ENCODE results near the gene C17orf97.

GRCh38 chr17:145544-146363 is 8.4 kb downstream of the SCGB1C2 start:
- RRBS, result no CpG with 5 or more reads among the region's 13 CpGs

DNA sequence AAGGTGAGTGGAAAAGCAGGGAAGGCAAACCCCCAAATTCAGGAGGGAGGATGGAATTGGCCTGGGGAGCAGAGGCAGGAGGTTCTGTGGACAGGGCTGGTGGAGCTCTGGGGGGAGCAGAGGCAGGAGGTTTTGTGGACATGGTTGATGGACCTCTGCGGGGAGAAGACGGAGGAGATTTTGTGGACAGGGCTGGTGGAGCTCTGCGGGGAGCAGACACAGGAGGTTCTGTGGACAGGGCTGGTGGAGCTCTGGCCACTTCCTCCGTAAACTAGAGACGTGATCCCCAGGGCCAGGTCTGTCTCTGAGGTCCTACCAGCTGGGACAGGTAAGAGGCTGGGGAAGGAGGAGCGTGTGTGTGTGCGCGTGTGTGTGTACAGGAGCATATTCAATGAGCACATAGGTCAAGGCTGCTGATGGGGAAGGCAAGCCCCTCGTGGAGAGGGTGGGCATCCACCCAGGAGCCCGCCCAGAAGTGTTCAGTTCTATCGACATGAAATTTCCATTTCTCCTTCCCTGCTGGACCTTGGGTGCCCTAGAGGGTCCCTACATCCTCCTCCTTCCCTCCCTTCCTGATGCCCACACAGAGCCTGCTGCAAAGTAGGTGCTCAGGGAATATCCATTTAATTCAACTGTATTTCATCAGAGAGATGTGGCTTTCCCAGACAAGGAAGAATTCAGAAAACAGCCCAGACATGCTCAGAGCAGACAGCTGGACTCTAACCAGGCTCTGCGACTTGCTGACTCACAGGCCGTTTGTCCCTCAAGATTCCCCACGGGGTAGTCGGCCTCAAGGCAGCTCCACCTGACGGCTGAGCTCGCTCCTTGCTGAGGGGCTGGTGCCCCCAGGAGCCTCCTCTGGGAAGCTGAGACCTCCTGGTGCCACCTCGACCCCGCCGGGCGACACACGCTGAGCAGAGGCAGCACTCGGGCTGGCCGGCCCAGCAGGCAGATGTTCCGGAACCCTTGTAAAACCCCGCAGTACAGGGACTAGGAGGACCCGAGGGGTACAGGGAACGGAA is 20.4 kb downstream of the RPH3AL start:
- RRBS, result 82% methylated on average over 8 of the region's 28 CpGs

- RRBS, result 3% methylated on average over 53 of the region's 104 CpGs
Measured at GRCh38 chr17:385718-386616, 24.2 kb upstream of the C17orf97 start.

DNA sequence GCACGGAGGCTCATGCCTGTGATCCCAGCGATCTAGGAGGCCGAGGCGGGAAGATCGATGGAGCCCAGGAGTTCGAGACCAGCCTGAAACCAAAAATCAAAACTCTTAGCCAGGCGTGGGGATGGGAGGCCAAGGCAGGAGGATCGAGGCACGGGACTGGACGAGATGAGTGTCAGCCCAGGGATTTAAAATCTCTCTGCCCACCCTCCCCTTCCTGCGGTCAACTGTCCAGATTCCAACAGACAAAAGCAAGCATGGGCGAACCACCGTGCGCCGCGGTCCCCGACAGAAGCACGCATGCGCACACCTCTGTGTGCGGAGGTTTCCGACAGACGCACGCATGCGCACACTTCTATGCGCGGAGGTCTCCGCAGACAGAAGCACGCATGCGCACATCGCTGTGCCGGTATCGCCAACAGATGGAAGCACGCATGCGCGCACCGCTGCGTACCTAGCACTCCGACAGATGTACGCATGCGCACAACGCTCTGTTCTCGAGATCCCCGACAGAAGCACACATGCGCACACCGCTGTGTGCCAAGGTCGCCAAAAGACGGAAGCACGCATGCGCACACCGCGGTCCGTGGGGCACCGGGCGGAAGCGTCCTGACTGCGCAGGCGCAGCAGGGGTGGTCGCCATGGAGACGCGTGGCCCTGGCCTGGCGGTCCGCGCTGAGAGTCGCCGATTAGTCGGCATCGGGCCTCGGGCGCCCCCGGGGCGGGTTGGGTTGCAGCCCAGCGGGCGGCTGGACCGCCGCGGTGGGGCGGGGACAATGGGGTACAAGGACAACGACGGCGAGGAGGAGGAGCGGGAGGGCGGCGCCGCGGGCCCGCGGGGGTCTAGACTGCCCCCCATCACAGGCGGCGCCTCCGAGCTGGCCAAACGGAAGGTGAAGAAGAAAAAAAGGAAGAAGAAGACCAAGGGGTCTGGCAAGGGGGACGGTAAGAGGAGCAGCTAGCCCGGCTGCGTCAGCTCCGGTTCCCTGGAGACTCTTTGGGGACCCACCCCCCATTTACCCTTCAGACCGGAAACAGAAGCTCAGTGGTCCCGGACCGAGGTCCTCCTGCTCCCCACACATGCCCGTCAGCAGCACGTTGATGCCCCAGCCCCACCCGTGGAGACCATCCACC is at the start of gene C17orf97:
Gene C17orf97, plus strand, starts transcription at position 621 of the 1,131 bp plus-strand sequence.
- RRBS, result no CpG with 5 or more reads among the region's 101 CpGs

- RRBS, result no CpG with 5 or more reads among the region's 13 CpGs
Measured at GRCh38 chr17:733286-733661, 878 bp downstream of the TLCD3A start.

- RRBS, result no CpG with 5 or more reads among the region's 20 CpGs
Measured at GRCh38 chr17:740057-740867, 7.9 kb downstream of the TLCD3A start.

DNA sequence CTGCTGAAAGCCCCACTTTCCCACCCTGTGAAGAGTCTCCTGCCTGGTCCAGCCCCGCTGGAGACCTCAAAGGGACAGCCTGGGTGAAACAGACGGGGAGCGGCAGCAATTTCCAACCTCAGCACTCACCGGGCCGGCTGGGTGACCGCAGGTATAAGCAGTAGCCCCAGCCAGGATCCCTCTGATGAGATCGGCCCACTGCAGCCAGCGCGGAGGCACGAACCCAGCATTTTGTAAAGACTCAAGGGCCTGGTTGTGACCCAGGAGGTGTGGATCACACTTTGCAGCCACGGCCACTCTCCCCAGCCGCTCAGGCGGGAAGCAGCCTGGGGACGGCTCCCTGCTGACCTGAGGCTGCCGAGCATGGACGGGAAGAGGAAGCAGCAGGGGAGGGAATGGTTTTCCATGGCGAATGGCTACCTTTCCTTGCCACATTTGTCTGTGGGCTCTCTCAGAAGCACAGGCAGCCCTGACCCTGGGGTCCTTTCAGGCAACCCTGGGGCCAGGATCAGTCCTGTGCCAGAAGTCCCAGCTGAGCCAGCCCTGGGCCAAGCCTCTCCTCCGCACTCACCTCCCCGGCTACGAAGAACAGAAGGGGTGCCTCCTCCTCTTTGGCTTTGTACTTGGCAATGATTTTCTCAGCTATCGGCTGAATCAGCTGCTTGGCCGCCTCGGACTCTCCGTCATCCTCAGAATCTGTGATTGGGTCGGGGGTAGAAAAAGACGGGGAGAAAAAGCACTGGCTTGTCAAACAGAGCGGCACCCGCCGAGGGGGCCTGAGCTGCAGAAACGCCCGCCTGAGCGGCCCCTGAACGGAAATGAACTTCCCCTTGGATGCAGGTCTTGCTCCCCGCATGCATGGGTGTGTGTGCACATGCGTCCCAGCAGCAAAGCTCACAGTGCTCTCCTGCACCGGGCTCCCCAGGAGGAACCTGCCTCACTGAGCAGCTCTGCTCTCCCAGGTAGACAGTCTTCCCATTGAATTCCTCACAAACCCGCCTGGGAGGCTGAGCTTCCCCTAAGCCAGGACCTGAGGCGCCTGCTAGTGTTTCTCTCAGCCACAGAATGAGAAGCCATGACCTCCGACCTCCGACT is 21.3 kb downstream of the MRM3 start:
- RRBS, result no CpG with 5 or more reads among the region's 40 CpGs

- RRBS, result no CpG with 5 or more reads among the region's 2 CpGs
Measured at GRCh38 chr17:900362-900623, 79.3 kb downstream of the NXN start.

- RRBS, result no CpG with 5 or more reads among the region's 16 CpGs
Measured at GRCh38 chr17:909674-910027, 69.9 kb downstream of the NXN start.

DNA sequence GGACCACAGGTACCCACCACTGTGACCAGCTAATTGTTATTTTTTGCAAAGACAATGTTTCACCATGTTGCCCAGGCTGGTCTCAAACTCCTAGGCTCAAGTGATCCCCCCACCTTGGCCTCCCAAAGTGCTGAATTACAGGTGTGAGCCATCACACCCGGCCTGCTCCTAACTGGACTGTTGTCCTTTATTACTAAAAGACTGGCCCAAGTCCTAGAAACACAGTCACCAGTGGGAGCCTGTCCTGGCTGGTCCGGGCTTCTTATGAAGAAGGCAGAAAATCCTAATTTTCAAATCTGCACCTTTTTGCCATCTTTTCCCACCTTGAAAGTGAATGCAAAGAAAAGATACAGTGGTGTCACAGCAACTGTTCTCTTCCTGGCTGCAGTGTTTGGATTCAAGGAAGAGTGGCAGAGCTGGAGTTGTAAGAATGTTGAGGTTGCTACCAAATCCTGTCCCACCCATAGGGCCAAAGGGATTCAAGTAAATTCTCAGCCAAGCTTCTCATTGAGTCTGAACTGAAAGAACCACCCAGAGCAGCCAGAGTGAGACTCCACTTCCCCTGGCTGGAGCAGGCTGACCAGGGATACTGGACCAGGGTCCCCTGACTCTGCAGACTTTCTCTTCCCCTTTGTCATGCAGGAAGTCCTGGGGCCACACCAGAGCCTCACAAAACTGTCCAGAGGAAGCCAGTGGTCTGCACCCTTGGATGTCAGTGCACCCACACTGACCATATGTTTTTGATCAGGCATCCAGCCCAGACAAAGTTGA is 4.4 kb downstream of the NXN start:
- RRBS, result 48% methylated on average over 2 of the region's 2 CpGs

DNA sequence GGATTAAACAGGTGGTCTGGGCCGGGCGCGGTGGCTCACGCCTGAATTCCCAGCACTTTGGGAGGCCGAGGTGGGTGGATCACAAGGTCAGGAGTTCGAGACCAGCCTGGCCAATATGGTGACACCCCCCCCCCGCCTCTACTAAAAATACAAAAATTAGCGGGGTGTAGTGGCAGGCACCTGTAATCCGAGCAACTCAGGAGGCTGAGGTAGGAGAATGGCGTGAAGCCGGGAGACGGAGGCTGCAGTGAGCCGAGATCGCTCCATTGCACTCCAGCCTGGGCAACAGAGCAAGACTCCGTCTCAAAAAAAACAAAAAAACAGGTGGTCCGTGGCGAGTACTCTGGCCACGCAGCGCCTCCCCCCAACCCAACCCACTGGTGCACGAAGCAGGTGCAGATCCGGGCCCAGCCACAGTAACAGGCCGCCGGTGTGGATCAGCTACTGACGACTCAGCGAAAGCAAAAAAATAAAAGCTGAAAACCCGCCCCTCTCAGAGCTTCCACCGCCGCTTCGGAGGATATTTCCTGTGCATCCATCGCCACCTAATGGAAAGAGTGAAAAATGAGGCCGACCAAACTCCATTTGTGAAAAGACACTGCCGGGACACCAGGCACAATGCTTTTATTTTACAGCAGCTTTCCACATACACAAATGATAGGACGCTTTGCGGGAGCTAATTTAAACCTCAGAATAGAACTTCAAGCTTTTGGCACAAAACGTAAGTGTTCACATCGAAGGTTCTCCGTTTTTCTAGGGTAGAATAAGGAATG is 1.3 kb upstream of the NXN start:
- RRBS, result no CpG with 5 or more reads among the region's 37 CpGs

GRCh38 chr17:1134581-1135469 is 45.0 kb downstream of the ABR start:
- RRBS, result 96% methylated on average over 4 of the region's 32 CpGs

DNA sequence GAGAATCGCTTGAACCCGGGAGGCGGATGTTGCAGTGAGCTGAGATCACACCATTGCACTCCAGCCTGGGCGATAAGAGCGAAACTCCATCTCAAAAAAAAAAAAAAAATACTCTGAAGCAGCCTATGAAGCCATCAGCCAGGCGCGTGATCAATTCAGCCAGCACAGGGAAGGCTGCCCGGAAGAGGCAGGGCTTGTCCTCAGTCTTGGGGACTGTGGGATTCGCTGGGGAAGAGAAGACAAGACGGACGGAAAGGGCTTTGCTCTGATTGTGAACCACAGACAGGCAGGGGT is 37.3 kb downstream of the ABR start:
- RRBS, result no CpG with 5 or more reads among the region's 11 CpGs

GRCh38 chr17:1147531-1147998 is 32.2 kb downstream of the ABR start:
- RRBS, result 100% methylated on average over 2 of the region's 12 CpGs

- RRBS, result 2% methylated on average over 25 of the region's 79 CpGs
Measured at GRCh38 chr17:1229426-1230010, 40.7 kb upstream of the BHLHA9 start.

- RRBS, result no CpG with 5 or more reads among the region's 20 CpGs
Measured at GRCh38 chr17:1398572-1399291, 1.3 kb downstream of the YWHAE start.

DNA sequence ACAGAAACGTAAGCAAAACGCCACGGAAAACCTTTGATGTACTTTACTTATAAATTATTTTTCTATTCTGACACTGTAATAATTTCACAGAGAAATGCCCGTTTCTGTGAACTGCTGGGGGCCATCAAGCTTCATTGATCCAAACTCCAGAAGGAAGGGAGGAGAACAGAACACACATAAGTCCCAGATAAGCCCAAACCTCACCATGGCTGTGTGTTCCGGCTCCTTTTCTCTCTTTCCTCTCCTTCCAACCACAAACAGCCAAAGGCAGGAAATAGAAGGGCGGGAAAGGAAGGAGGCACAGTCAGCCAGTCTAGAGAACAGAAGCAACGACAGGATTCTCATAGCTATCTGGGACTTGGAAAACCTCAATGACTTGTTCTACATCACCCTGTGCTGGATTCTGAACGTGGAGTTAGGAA is 9.1 kb downstream of the CRK start:
- RRBS, result no CpG with 5 or more reads among the region's 8 CpGs

- RRBS, result no CpG with 5 or more reads among the region's 1 CpG
Measured at GRCh38 chr17:1449538-1449737, 6.6 kb downstream of the CRK start.

GRCh38 chr17:1485658-1485899 is 6.9 kb downstream of the MYO1C start:
- RRBS, result 3% methylated on average over 19 of the region's 35 CpGs

DNA sequence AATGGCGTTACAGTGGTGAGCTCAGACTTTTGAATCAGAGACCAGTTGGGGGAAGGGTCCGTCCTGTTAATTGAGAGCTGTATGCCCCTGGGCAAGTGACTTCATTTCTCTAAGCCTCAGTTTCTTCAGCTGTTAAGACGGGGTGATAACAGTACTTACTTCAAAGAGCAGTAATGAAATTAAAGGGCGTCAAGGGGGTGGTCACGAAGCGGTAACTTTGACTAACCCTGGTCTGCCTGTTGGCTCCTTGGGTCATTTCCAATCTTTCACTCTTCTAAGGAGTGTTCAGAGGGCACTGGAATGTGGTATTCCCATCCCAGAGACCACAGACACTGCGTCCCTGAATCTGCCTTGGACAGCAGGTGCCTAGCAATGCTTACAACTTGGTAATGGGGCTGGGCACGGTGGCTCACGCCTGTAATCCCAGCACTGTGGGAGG is 8.9 kb upstream of the MYO1C start:
- RRBS, result no CpG with 5 or more reads among the region's 9 CpGs

All from GM19240 (cell line).